Natural killer cell (primary cell): ENCODE results near the gene CHPF2.

DNA sequence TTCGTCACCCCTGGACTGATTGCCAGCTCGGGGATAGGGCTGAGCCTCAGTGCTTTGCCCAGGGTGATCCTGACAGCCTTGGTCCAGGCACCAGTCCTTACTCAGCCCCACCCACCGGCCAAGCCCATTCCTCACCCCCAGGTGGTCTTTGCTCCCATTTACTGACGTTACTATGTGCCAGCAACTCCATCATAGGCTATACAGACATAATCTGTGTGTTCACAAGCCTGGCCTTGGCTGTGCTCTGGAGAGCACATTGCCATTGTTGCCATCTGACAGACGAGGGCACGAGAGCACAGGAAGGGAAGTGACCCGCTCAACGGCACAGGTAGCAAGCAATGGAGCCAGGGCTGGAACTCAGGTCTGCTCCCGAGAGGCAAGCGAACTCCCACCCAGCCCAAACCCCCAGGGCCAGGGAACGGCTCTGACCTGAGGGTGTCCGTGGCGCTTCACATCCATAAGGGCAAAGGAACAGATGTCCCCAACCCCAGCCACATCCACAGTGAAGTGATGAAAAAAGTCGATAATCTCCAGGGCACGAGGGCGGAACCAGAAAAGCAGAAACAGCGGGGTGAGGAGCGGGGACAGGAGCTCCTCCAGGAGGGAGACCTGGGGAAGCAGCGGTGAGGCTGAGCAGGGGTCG, 6.7 kb downstream of the ATG9B start:
- PRO-cap: no peak

GRCh38 chr7:151061739-151062194, 2.4 kb downstream of the SLC4A2 start:
- PRO-cap: no peak

DNA sequence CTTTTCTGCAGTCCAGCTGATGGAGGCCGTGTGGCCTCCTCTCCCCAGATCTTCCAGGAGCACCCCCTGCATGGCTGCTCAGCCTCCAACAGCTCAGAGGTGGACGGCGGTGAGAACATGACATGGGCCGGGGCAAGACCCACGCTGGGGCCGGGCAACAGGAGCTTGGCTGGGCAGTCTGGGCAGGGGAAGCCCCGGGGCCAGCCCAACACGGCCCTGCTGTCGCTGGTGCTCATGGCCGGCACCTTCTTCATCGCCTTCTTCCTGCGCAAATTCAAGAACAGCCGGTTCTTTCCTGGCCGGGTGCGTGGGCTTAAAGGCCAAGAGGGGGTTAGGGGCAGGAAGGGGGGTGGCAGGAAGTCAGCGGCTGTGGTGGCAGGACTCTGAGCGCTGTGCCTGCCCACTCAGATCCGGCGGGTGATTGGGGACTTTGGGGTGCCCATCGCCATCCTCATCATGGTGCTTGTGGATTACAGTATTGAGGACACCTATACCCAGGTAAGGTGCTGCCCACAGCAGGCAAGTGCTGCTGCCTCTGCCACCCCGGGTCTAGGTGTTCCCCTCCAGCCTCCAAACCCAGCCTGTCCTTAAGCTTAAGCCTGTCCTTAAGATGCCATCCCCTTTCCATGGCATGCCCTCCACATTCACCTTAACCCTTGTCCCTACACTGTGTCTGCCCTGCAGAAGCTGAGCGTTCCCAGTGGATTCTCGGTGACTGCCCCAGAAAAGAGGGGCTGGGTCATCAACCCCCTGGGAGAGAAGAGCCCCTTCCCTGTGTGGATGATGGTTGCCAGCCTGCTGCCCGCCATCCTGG, 6.4 kb downstream of the FASTK start:
- PRO-cap: no peak

DNA sequence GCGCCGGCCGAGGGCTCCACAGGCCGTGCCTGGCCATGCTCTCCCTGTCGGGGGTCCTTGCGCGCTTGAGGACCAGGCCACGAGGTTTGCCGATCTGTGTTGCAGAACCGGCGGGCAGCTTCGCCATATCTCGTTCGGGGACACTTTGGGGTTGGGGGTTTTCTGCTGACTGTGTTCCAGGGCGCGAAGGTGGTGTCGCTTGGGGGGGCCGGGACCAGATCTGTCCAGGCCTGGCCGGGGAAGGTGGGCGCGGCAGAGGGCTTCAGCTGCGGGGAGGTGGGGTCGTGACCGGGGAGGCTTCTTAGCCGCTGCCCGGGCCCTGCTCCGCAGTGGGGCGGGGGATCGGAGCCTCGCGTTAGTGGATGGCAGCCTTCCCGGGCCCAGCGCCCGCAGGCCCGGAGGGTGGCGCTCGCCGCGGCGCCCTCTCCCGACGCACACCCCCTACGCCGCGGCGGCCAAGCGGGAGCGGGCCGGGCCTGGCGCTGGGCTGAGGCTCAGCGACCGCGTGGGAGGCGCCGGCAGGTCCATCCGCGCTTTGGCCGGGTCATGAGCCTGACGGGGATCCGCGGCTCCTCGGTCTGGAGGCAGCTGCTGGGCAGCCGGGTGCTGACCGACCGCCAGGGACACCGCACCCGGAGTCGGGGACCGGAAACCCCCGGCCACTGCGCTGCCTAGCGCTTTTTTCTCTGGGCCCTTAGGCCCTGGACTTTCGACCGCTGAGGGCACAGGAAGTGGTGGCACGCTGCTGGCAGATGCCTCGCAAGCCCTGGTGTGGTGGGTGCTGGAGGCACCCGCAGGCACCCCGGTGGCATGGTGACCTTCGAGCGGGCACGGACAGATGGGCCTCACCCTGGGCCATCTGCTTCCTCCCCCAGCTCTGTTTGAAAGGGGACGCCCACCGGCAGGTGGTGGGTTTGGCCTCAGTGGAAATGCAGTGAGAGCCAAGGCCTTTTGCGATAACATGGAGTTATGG, 1.1 kb downstream of the AGAP3 start:
- PRO-cap: unidirectional peak, minus-strand start at position 773 of the sequence

DNA sequence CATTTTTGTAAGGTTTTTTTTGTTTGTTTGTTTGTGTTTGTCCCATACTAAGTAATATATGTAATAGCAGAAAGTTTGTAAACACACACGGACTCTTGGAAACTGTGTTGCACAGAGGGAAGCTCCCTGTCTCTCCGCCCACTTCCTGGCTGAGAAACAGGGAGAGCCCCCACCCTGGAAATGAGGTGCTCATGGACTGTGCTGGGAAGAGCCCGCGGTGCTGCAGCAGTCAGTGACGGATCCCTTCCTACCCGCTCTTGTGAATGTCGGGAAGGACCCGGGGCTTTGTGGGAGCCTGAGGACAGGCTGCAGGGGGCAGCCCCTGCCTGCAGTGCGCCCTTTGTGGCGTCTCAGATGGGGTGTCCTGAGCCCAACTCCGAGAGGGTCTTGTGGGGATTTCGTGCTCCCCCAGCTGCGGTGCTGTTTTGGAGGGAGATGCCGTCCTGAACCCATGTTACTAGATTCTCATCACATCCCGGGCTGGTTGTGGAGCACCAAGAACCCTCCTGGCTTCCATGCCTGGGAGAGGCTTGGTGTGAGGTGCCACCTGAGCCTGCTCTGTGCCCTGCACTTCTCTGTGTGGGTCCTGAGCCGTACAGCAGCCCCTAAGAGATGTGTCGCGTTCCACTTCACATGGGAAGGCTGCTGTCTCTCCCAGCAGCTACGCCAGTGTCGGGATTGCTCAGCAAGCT, 13.7 kb downstream of the AGAP3 start:
- PRO-cap: no peak

- PRO-cap: no peak
These were observed 29.1 kb downstream of the AGAP3 start for GRCh38 chr7:151115060-151115989.

GRCh38 chr7:151232307-151232642, at the start of gene CHPF2:
Gene CHPF2 (plus strand): TSS chr7:151232483.
- PRO-cap: bidirectional peak, plus-strand start at chr7:151232483, minus-strand start at chr7:151232384

DNA sequence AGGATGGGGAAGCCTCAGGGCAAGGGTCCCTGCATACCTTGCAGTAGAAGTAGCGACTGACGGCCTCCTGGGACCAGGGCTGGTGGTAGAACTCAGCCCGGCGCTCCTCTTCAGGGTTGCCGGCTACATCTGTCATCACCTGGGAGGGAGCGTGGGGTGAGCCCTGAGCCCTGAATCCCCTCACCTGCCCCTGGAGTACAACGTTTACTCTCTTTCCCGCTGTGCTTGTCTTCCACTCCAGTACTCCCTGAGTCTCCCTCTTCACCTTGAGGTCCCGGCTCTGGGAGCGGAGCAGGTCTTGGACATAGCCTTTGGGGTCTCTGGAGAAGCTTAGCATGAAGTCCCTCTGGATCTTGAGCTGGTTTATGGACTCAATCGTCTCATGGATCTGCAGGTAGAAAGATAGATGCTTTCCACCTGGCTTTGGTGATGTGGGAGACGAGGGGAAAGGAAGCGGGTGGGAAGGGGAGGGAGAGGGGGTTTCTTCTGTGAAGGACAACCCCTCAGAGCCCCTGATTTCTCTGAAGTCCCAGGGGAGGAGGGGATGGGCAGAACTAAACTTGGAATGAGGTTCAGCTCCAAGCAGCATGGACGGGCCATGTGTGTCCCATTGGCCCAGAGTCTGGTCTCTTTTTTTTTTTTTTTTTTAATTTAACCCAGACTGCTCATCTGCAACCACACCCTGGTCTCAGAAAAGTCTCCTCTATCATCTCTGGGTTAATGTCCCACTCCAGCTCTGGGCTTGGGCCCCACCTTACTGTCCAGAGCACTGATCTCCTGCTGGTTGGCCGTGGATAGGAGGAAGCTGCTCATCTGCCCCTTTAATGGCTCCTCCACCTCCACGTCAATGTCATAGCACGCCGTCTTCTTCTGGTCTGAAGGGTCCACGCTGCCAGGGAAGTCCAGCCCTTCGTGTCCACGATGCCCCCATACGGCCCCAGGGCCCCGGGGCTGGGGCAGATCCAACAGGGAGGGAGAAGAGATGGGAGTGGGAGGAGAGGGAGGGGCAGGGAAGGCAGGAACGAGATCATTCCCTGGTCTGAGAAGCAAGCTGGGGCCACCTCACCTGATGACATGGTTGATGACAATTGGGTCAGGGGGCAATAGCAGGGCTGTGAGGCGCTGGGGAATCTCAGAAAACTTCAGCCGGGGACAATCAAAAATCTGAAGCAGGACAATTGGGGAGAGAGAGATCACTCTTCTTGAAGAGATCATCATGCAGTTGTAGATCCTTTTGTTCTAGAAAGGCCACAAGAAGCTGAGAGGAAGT, 7.5 kb downstream of the CHPF2 start:
- PRO-cap: no peak

DNA sequence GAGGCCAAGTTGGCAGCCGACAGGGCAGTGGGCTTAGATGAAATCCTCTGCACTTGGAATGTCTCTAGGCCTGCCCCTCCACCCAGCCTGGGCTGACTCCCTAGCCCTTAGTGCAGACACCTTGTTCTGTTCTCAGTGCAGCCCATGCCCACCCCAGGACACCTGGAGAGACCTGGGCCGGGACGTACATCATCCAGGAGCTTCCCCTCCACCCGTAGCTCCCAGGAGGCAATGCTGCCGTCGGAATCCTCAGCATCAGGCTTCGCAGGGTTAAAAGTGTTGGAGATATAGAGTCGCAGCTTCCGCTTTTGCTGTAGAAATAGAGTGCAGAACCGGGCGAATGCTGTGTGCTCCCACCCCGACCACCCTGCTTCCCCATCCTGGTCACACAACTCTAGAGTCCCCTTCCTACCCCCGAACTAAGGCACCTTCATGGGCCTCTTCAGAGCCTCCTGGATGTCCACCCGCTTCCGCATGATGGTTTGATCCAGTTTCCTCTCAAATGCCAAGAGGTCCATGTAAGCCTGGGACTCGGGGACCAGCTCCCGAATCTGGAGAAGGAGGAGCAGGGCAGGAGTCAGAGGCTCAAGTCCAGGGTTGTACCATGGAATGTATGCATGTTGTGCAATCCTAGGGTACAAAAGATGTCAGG, 6.1 kb downstream of the SMARCD3 start:
- PRO-cap: no peak

DNA sequence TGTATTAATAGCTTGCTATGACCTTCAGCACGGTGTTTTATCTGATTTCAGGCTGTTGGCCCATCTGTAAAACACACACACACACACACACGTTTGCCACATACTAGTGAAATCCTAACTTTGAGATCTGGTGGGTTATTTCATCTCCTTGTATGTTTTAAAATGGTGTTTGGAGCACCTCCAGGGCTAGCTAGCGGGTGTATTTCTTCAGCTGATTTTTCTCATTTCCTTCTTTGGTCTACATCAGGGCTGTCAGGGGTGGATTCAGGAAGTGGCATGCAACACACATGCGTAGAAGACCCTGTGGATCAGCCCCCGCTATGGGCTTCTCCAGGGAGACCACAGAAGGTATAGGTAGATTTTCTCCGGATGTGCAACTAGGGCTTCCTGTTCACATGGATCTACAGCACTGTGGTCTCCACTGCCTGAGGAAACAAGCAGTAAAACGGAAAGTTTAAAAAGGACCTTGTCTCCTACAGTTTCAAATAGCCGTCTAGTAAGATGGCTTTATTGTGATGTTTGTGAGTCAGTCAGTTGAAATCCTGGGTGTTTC, 10.3 kb downstream of the NUB1 start:
- PRO-cap: no peak

DNA sequence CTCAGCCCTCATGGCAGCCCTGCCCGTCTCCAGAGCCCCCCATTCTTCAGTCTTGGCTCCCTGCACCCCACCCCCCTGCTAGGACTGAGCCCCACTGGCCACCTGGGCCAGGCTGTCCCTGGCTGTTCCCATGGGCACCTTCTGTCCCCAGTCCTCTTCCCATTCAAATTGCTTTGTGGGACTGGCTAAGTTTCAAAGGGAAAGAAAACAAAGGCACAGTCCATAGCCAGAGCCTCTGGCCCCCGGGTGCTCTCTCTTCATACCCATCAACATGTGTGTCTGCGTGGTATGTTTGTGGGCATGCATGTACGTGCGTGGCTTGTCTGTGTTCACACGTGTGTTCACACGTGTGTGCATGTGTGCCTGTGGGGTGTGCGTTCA, 17.0 kb downstream of the WDR86 start:
- PRO-cap: no peak

GRCh38 chr7:151400042-151400331, 9.9 kb downstream of the WDR86 start:
- PRO-cap: no peak

DNA sequence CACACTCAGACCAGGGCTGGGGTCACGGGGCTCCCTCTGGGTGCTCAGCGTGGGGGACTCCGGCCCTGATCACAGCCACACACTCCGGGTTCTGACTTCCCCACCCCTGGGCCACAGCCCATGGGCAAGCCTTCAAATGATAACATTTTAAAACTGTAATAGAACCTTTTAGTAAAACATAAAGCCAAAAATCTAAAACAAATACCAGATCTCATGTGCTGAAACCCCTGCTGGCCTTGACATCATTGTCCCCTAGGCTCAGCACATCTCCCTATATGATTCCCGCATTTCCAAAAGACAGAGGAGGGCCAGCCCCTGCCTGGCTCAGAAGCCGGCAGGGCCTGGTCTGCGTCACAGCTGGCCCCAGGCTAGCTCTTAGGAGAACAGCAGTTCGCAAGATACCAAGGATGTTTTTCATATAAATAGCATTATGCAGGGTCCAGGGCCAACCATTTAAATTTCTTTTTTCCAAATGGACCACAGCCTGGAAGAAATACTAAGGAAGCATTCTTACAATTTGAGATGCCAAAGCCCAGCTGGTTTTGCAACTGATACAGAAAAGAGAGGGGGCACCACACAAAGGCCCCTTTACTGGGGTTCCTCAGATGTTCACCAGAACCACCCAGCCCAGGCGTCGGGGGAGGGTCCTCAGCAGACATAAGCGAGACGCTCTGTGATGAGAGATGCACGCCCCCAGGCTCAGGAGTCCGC, 3.2 kb downstream of the CRYGN start:
- PRO-cap: no peak

- PRO-cap: no peak
These were observed 34.2 kb downstream of the RHEB start for GRCh38 chr7:151485170-151486239.

DNA sequence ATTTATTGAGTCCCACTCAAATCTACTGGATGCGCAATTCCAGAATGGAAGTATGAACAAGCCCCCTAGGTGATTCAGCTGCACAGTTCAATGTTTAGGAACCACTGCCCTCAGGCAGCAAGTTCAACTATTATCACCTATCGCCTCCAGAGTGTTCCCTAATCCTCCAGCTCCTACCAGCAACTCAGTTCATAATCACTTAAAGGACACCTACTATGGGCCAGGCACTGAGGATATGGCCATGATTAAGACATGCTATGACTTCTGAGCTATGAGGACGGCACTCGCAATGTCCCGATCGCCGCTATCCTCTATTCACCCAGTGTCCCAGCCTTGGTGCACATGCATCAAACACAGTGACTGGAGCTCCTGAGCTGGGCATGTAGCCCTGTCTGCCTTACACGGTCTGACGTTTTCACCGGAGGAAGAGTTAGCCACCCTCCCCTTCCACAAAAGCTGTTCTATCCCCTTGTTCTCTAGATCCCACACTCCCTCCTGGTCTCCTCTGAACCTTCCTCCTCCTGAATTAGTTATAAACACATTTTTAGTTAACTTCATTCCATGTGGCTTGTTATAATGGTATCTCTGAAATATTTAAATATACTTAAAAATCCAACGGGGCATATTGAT, 22.3 kb downstream of the RHEB start:
- PRO-cap: no peak

- PRO-cap: no peak
These were observed 18.5 kb upstream of the RHEB start for GRCh38 chr7:151538205-151538643.

- PRO-cap: no peak
These were observed 47.2 kb upstream of the RHEB start for GRCh38 chr7:151566926-151567266.

DNA sequence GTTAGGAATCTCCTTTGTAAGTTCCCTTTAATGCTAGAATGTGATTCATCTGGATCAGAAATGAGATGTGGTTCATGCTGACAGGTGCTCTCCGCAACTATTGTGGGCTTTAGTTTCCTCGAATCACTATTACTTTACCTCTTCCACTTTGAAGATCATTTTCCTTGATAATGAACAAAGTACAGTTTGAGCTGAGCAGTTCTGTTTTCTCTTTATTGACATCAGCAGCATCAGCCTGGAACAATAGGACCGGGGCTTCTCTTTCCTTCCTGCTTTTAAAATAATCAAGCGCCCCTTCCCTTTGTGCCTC, 66.8 kb upstream of the RHEB start:
- PRO-cap: no peak

DNA sequence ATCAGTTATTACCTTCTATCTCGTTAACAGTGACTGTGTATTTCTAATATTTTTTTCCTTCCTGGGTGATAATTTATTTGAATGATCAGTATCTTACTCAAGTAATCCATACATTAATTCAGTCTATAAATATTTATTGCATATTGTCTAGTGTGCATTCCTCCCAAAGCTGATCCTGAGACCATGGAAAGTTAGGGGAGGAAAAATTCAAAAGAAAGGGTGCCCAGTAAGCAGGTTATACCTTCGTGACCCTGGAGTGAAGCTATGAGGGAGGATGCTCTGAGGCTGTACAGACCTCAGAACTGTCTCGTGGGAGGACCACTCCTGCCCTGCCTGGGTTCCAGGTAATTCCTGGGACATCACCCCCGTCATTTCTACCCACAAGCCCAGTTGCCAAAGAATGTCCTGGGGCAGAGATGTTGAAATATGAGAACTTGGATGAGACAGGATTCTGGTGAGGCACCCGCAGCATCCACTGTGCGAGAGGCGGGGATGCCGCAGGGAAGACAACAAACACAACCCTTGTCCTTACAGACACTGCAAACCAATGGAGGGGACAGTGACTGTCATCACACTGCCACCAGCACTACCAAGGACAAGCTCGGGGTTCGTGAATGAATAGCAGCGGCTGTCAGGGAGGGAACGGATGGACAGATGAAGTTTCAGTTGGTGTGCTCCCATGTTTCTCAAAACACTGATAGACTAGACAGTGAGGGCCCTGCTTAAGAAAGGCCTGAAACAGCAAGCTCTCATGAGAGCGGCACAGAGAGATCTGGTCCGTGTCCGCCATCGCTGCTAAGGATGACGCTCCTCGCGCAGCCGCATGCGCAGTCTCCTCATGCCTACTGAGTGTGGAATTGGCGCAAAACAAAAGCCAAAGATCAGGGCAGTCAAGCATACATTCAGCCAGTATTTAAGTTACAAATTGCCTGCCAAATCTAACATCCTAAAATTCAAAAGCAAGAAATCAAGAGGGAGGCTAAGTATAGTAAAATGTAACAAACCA, 81.9 kb upstream of the RHEB start:
- PRO-cap: no peak

GRCh38 chr7:151630875-151631458, 111.3 kb upstream of the RHEB start:
- PRO-cap: no peak